A375 (cell line): Measurements from ENCODE around the gene RORB.

GRCh38 chr9:72749377-72749796 is 203.5 kb downstream of the ALDH1A1 start:
- RAMPAGE, long total RNA: no peak

GRCh38 chr9:73154646-73155914 is 3.4 kb downstream of the ANXA1 start:
- RAMPAGE, long total RNA: no peak

DNA sequence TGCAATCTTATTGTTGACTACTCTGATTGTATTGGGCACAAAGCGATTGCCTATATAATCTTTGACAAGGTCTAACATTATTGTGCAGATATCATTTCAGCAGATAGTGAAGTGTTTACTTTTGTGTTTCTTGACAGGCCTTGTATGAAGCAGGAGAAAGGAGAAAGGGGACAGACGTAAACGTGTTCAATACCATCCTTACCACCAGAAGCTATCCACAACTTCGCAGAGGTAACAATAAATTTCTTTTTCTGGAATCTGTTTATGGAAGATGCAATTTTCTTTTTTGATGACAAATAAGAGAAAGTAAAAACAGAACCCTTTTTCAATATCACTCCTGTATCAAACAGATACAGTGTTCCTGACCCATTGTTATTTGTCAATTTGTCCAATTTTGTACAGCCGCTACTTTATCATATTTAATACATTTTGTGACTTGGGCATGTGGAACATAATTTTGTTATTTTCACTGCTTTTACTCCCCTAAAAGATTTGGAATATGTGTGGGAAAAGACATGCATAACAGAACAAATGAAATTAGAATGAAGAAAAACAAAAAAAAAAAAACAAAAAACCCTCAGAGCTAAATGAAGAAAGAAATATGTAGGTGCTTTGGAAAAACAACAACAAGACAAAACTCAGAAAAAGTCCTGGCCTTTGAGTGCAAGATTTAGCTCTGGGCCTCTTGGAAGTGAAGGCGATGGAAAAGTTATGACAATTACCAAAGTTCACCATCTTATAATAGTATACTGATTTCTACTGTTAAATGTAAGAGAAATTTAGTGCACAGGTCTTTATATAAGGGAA is 13.5 kb downstream of the ANXA1 start:
- RAMPAGE, long total RNA: no peak

GRCh38 chr9:73357558-73358163 is 206.0 kb downstream of the ANXA1 start:
- RAMPAGE, long total RNA: no peak

- RAMPAGE, long total RNA: no peak
Observed at GRCh38 chr9:74279787-74280138, 217.4 kb upstream of the RORB start.

DNA sequence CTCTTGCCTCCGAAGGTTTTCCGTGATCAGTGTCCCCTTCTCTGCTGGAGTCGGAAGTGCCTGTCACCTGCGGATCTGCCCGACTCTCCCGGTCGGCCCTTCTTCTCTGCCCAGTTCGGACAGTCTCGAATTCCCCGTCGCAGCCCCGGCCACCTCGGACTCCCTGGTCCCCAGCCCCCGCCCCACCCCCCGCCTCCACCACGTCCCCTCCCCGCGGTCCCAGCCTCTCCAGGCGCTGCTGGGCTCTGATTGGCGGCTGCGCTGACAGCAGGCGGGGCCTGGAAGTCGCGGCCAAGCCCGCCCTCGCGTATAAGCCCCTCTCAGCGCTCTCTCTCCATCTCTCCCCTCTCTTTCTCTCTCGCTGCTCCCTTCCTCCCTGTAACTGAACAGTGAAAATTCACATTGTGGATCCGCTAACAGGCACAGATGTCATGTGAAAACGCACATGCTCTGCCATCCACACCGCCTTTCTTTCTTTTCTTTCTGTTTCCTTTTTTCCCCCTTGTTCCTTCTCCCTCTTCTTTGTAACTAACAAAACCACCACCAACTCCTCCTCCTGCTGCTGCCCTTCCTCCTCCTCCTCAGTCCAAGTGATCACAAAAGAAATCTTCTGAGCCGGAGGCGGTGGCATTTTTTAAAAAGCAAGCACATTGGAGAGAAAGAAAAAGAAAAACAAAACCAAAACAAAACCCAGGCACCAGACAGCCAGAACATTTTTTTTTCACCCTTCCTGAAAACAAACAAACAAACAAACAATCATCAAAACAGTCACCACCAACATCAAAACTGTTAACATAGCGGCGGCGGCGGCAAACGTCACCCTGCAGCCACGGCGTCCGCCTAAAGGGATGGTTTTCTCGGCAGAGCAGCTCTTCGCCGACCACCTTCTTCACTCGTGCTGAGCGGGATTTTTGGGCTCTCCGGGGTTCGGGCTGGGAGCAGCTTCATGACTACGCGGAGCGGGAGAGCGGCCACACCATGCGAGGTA is at the start of gene RORB:
Gene RORB (plus strand): TSS at position 337 of the 988 bp plus-strand sequence.
- RAMPAGE, long total RNA: no peak

GRCh38 chr9:74642366-74642855 is 145.3 kb downstream of the RORB start:
- RAMPAGE, long total RNA: no peak

DNA sequence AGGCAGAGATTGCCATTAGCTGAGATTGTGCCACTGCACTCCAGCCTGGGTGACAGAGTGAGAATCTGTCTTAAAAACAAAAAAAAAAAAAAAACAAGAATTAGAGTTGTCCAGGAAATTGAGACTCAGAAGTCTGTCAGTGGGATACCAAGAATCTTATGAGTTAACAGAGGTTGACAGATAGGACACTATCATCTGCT is 13.7 kb downstream of the TRPM6 start:
- RAMPAGE, long total RNA: no peak

DNA sequence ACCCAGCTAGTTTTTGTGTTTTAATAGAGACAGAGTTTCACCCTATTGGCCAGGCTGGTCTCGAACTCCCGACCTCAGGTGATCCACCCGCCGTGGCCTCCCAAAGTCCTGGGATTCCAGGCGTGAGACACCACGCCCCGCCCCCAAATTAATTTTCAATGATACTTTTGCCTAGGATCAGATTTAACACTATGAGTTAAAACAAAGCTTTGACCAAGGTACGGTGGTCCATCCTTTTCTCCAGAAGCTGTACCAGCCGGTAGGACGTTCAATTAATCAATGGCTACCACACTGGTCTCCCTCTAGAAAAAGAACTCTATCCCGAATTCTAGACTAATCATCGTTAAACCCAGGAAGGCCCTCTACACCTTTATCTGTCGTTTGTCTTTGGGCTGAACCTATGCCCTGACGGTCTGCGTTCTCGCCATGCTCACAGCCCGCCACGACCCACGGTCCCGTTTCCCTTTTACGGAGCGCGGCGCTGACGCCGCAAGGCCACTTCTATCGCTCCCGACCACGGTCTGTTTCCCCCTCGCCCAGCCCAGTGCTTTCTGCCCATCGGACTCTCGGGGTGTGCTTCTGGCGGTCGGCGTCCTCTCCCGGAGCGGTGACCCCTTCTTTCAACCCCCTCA is 1.1 kb downstream of the C9orf40 start:
- RAMPAGE, long total RNA: no peak

- RAMPAGE, long total RNA: no peak
Observed at GRCh38 chr9:76257128-76257757, 137.0 kb downstream of the RFK start.

GRCh38 chr9:76456029-76456726 is 2.8 kb upstream of the GCNT1 start:
- RAMPAGE, long total RNA: no peak

- RAMPAGE, long total RNA: no peak
Observed at GRCh38 chr9:76576331-76576802, 117.4 kb downstream of the GCNT1 start.

DNA sequence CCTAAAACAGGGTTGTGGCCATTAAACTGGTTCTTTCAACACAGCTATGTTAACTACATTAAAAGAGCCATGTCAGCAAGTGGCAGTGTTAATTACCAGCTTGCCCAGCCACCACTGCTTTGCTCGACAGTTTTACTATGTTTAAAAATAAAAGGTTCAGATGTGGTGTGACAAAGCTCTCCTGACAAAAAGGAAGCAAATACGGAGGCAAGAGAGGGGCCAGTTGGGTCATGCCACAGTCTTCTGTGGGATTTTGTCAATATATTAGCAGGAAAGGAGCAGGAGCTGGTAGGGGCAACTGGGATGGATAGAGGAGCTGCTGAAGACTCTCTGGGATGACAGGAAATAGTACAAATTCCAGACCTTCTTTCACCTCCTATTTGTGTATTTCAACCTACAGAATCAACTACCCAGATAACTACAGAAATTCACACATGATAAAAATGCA is 191.7 kb downstream of the GCNT1 start:
- RAMPAGE, long total RNA: no peak

DNA sequence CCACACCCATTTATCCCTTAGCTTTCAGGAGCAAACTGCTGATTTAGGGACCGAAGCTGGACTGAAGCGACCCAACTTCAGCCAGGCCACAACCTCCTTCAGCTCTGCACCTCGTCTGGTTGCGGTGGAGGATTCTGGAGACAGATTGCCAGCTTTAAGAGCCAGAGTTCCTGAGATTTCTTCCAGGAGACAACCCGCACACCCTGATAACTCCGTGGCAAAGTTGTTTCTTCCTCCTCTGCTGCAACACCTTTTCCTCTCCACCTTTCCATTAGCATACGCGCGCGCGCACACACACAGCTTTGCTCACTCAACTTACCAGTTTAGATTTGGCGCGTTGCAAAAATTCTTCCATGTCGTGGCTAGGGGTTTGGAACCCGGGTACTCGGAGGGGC is 308 bp downstream of the PRUNE2 start:
- RAMPAGE, long total RNA: no peak

DNA sequence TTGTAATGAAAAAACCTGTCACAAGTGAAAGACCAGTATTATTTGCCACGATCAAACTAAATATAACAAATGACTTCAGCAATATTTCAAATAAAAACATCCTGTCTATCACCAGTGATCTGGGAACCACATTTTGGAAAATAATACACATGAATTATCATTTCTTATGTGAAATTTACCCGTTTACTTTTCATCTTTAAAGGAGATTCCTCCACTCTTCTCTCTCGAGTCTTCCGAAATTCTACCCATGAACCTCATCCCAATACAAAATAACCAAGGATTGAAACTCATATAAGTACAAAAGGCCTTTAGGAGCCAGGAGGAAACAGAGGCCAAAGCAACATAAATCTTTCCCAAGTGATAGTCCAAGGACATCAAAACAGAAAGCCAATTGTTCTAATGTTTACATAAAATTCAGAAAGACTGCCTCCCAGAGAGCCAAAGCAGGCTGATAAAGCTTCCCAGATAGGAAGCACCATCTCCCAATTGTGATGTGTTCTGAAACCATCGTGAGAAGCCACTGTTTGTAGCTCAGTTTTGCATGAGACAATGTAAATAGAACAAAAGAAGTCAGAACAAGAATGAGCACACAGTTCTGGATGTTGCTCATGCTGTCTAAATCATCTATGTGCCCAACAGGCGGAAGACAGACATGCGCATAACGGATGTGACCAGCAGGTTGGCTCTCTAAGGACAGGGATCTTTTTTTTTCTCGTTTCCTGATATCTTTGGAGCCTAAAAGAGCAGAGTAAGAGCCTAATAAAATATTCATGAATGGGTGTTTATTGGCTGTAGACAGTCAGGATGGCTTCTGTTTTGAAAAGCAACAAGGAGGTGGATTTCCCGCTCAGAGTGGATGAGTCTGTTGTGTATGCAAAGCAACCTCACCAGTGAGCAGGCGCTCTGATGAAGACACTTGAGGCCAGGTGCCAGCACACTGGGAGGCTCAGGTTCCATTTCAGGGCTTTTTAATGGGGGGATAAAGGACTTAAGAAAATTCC is 113.8 kb downstream of the GNA14 start:
- RAMPAGE, long total RNA: no peak

- RAMPAGE, long total RNA: no peak
Observed at GRCh38 chr9:77735137-77735967, 87.2 kb upstream of the GNA14 start.

DNA sequence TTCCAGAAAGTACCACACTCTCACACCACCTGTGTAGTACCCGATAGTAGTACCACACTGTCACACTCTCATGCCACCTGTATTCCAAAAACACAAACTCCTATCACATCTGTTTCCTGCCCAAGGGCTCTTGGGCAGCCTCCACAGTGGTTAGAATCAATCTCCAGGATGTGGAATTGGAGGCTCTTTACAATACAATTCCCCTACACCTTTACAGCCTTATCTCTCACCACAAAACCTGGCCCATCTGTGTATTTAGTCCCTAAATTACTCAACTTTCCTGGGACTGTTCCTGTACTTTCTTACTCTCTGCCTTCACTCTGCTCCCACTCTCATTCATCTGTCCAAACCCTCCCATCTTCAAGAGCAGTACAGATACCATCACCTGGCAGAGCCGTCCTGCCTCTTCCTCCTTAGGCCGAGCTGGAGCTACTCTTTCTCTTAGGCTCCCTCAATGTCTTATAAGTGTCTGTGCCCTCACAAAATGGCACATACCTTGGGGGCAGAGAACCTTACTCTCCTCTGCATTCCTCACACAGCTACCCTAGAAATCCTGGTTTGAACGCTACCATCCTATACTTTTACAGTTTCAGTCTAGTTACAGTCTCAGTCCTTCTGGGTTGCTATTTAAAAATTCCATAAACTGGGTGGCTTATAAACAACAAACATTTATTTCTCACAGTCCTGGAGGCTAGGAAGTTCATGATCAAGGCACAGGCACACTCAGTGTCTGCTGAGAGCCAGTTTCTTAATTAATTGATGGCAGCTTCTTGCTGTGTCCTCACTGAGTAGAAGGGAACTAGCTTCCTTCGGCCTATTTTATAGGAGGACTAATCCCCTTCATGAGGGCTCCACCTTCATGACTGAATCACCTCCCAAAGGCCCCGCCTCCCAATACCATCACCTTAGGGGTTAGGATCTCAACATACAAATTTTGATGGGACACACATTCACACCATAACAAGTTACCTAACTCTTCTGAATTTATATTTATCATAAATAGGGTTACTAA is 130.2 kb downstream of the GNAQ start:
- RAMPAGE, long total RNA: no peak

GRCh38 chr9:78030065-78030577 is 1.5 kb downstream of the GNAQ start:
- RAMPAGE, long total RNA: no peak

DNA sequence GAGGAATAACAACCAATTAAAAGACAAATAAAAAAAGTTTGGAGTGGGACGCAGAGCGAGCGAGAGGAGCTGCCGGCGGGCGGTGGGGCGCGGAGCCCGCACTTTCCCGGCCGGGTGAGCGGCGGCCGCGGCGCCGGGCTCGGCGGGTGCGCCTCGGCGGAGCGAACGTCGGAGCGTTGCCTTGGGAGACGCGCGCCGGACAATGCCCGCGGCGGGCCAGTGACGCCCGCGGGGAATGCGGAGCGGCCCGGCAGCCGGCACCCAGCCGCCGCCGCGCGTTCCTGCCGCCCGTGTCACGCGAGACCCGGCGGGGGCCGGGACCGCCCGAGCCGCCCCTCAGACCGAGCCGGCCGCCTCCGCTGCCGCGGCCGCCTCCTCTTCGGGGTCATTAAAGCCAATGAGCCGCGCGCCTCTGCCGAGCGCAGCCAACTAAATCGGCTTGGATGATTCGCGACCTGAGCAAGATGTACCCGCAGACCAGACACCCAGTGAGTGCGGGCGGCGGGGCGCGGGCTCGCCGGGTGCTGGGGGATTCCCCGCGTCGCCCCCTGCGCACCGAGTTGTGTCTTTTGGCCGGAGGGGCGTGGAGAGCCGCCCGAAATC is 684 bp downstream of the TLE4 start:
- RAMPAGE, long total RNA: no peak

GRCh38 chr9:79601964-79602392 is 30.2 kb downstream of the TLE4 start:
- RAMPAGE, long total RNA: no peak